Pericardium fibroblast (primary cell): ENCODE measurements around a stretch of chr6.

DNA sequence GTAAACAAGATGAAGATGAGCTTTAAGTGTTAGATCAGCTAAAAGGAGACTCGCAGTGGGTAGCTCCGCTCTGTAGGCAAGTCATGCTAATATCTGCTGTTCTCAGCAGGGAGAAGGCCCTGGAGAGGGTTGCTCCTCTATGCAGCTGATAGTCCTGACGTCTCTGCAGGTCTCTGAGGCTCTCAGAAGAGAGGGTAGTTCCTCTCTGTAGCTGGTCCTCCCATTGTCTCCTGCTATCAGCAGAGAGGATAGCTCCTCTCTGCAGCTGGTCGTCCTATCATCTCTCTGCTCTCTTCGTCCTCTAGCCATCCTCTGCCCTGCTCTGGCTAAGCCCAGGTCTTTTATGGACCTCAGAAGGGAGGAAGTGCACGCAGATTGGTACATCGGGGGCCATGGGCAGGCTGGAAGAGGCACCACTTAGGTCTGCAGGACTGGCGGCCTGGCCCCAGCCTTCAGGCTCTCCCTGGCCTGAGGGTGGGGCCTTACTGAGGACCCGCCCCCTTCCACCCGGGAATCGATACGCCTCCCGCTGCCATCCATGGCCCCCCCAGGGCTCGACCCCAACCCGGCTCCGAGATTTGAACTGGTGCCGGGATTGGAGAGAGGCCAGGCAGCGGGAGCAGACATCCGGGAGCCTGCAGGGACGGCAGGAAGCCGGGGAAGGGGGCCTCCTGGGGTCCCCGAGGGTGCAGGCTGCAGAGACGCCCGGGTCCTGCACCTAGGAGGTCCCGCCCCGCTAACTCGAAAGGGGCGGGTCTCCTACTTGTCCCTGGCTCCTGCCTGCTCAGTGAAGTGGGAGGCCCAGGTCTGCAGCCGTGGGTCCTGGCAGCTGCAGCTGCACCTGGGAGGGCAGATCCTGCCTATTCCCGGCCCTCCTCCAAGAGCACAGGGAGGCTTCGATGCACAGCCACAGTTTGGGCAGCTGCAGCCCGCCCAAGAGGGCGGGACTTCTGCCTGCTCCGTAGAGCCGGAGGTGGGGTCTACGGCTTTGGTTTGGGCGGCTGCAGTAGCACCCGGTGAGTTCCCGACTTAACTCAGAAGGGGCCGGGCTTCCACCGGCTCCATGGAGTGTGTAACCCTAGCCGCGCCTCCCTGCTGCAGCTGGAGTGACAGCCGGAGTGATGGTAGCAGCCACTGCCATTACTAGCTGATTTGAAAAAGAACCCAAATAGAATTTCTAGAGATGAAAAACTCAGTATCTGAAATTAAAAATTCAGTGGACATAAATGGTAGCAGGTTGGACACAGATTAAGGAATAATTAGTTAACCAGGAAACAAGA, 35.4 kb upstream of the TBC1D22B start:
- RAMPAGE, long total RNA = no peak

DNA sequence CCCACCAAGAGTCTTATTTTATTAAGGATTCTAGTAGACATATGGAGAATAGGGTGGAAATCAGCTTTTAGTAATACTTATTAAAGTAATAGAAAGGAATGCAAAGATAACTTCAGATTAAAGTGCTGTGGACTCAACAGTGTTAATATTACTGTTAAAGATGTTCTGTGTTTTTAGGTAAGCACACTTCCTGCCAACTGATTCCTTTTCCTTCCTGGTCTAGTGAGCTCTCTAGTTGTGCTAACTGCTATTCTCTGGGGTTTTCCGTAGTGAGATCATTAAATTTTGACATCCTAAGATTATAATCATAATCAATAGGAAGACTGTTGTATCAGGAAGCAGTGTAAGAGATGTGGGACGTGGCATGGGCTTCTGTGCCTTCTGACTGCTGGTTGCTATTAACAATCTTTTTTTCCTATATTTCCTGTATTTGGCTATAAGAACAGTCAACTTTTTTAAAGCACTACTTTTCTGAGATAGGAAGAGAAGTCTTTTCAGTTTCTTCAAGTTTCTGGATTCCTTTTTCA, 1.3 kb upstream of the TMEM217 start:
- RAMPAGE, long total RNA = no peak

DNA sequence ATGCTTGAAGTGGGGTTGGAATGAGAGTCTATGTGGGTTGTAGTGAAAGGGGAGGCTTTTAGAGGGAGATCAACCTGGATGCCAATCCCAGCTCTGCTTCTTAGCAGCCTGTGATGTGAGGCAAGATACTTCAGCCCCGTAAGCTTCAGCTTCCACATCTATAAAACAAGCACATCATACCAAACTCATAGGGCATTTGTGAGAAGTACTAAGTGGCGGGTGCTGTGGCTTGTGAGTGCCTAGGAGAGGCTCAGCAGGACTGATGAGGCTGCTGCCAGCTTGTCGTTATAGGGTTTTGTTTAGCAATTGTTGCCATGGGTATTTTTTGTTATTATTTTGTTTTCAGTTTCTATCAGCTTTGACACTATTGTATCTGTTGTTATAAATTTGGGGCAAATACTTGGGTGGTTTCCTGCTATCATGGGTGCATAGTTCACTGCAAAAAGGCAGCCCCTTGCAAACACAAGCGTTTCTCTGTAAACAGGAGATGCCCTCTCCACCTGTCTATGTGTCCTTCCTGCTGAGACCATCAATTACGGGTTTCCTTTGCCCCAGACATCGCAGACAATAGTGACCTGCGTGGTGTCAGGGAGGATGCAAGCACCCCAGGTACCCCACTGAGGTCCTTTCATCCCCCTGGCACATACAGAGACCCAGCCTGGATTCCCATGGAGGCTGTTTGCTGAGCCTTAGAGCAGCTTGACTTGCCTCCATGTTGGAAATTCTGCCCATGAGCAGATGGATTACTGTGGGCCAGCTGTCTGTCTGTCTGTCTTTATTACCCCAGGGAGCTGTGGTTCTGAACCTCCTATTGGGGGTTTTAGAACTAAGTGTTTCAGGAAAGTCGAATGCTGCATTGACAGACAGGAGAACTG, 3.1 kb upstream of the CCDC167 start:
- RAMPAGE, long total RNA = no peak

- RAMPAGE, long total RNA = no peak
Measured at GRCh38 chr6:37515801-37516141, 16.1 kb upstream of the CCDC167 start.

GRCh38 chr6:37648213-37649437, 49.1 kb downstream of the MDGA1 start:
- RAMPAGE, long total RNA = no peak

- RAMPAGE, long total RNA = no peak
Measured at GRCh38 chr6:37679853-37680531, 17.7 kb downstream of the MDGA1 start.

DNA sequence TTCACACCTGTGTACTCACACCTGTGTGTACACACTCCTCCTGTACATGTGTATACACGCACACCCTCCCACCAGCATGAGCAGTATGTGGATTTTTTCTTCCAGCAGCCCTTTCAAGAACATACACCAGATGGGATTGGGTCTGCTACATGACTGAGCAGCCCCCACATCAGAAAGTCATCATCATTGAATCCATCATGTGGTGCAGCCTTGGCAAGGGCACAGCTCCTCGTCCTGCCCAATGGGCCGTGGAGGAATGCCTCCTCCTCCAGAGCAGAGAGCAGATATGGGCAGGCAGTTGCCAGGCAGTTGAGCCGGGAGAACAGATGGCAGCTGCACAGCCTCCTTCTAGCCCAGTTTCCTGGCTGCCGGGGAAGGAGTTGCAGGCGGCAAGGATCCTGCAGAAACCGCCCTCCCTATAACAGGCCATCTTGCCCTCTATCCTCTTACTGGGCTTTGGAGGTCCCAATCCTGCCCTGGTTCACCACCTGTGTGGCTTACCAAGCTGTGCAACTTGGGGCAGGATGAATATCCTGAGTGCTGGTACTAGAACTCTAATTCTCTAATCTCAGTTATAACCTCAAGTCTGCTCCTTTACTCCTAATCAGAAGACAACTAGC, 11.9 kb upstream of the ZFAND3 start:
- RAMPAGE, long total RNA = no peak

DNA sequence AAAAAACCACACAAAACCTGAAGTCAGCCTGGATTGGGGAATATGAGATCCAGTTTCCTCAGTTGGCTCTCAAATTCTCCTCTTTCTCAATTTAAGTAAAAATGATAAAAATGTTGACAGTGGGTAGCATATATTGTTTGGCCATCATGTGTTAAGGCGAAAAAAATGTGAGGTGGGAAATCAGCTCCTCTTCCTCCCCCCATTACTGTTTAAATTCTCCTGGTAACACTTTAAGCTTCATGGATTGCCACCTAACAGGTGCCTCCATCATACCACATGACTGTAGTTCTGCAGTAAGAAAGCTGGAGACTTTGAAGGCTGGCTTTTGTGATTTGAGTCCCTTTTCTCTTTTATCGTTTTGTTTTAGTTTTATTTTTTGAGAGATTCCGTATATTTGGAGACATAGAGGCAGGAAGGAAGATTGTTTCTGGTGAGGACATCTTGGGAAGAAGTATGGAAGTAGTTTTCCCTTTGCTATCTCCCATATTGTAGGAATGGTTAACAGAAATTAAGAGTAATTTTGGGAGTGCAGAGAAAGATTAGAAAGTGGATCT, 1.2 kb downstream of the ZFAND3 start:
- RAMPAGE, long total RNA = no peak

DNA sequence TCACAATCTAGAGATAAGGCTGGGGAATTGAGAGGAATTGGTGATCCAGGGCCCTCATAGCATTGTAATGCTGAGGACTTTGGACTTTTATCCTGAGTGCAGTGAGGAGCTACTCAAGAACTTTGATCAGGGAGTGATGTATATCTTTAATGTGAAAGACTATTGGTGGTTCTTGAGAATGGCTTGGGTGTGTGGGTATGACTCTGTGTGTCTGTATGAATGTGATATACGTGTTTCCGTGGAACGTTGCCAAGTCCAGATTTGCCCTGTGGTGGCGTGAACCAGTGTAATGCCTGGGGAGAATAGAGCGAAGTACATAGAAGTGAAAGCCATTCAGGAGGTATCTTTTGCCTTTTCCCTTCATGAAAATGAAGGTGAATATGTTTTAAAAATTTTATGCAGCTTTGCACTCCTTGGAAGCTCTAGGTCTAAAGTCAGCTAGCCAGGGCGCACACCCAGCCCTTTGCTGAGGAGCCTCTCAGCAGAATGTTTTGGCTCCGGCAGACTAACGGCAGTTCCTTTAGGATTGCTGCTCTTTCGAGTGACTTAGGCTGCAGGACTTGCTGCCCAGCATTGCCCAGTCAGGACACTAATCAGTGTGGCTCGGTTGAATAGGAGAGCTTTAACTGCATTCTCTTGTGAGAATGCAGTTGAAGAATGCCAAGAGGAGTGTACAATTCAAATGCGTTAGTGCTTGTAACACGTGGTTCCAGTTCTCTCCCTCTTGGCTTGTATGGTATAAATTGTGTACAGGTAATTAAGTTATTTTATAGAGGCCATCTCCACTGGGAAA, 3.6 kb downstream of the ZFAND3 start:
- RAMPAGE, long total RNA = no peak

- RAMPAGE, long total RNA = no peak
Measured at GRCh38 chr6:37845483-37846224, 26.1 kb downstream of the ZFAND3 start.

DNA sequence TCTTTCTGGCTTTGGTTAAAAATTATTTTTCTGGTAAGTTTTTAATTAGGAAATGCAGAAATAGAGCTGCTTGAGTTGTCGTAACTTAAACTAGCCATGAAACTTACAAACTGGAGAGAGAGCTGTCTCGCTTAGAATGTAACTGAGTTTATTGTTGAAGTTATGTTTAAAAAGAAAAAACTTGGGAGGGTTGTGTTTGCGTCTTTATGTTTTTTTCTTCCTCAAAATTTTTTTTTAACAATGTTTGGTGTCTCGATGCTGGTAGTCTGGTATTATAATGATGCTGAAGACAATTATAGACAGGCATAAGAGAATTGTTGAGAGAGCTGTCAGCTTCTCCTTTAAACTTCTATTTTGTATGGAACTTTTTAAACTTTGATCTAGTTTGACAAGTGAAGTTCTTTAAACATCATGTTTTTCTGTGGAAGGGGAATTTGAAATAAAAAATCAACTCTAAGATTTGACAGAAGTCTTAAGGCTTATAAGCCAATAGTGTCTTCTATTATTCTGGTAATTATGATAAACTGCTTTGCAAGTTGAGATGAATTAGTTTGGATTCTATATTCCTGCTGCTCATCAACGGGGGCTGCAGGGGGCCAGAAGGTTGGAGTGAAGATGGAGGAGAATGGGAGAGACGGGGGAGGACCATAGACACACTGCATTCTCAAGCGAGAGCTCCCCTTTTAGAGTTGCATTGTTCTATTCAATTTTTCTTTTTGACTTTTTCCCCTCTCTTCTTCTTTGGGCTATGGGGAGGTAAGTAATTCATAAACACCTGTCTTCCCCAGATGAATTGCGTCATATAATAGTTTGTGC, 29.2 kb downstream of the ZFAND3 start:
- RAMPAGE, long total RNA = no peak

DNA sequence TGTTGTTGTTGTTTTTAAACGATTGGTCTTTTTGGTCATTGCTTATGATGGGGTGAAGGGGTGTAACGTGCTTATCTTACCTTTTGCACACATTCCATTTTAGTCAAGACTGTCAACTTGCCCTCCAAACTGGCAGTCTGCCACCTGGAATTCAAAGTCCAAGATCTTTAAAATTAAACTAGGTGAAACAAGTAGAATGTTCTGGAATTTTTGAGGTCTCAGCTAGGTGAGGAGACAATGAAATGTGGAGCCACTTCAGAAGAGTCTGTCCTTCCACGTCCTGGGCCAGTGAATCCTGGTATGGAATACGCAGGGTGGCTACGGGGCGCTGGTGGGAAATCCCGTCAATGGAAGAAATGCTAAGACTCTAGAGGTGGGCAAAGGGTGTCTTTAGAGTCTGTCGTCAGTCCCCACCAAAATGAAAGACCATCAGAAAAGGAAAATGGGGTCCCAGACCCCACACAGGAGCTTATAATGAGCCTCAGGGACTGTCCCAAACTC, 344.7 kb downstream of the ZFAND3 start:
- RAMPAGE, long total RNA = no peak

- RAMPAGE, long total RNA = no peak
Measured at GRCh38 chr6:38173942-38174429, 354.5 kb downstream of the ZFAND3 start.

- RAMPAGE, long total RNA = no peak
Measured at GRCh38 chr6:38431447-38431849, 208.3 kb downstream of the BTBD9 start.

DNA sequence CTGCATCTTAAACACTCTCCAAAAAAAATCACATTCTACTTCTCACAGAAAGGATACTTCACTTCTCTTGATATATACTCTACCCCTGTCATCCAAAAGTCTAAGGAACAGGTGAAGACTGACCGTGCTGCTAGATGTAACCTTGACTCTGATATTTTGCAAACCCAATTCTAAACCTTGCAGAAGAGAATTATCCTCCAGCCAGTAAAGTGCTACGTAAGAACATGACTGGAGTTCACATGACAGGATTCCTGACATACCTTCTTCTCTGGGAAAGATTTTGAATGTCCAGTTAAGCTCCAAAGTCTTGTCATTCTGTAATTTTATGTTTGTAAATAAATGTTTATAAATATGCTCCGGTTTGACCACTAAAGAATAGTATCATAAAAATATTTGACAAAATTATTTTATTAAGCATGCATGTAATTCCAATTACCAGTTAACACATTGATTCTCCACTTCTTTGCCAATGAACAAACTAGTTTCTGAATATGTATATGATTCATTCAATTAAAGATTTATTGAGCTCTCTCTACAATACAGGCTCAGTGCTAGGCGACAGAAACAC, 35.7 kb downstream of the BTBD9 start:
- RAMPAGE, long total RNA = no peak

DNA sequence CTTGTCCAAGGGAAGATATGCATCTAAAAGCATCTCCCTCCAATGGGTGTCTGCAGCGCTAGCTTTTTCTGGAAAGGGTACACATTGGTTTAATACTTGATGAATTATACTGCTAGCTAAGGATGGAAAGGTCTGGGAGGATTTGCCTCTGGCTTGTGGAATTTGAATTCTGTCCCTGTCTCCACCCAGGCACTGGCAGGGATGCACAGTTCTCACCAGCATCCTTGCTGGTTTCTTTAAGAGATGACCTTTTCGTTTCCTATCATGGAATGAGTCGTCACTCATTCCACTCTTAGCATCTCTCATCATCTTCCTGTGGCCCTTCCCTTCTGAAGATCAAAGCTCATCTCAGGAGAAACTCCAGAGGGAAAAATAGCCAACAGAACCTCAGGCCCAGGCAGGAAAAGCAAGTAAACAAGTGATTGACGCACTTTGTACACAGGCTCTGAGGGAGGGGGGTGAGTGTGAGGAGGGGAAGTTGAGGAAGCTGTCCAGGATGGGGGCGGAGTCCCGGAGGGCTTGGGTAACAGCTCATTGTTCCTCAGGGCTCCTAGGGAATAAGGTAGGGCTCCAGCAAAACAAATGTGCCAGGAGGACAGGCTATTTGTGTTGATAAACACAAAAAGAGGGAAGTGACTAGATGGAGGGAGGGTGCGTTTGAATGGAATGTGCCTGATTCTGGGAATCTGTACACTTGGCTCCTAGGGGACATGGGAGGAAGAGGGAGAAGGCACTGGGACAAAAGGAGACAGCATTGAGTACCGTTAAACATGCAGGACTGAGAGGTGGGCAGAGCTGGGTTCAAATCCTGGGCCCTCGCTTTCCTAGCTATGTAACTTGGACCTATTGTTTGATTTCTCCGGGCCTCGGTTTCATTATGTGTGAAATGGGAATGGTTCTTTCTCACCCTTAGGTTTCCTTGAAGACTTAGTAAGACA, 25.8 kb upstream of the SAYSD1 start:
- RAMPAGE, long total RNA = no peak

DNA sequence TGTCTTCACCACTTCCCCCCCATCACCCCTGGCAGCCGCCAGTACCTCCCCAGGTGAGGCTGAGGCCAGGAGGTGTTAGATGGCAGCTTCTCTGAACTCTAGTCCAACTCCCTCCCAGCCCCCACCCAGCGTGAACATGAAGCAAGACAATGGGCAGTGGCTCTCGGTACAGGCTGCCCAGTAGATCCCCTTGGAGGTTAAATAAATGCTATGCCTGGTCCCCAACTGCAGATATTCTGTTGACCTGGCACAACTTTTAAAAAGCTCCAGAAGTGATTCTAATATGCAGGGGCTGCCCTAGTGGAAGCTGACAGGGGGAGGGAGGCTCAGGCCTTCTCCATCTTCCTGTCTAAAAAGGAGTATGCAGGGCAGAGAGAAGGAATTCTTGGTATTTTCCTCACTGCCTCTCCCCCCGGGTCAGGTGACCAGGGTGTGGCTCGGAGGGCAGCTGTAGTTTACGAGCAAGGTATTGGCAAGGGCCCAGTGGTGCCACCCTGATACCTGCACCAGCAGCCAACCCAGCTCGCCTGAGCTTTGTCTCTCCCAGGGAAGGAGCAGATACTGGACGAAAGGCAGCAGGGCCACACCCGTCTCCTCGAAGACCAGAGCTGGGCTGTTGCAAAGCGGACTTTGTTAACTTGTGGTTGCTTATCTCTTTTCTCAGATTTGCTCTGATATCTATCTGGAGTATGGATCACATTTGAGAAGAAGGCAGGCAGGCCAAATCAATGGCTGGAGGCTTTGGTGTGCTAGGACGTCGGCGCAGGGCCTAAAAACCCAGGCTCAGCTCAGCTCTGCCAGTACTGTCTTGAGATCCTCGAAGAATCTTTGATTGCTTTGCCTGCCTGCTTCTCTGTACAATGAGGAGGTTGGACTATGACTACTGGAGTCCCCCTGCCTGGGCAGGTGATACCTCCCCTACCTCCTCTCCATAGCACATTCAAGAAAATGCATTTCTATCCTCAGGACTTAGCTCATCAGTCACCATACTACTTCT, 25.5 kb downstream of the KCNK5 start:
- RAMPAGE, long total RNA = no peak

DNA sequence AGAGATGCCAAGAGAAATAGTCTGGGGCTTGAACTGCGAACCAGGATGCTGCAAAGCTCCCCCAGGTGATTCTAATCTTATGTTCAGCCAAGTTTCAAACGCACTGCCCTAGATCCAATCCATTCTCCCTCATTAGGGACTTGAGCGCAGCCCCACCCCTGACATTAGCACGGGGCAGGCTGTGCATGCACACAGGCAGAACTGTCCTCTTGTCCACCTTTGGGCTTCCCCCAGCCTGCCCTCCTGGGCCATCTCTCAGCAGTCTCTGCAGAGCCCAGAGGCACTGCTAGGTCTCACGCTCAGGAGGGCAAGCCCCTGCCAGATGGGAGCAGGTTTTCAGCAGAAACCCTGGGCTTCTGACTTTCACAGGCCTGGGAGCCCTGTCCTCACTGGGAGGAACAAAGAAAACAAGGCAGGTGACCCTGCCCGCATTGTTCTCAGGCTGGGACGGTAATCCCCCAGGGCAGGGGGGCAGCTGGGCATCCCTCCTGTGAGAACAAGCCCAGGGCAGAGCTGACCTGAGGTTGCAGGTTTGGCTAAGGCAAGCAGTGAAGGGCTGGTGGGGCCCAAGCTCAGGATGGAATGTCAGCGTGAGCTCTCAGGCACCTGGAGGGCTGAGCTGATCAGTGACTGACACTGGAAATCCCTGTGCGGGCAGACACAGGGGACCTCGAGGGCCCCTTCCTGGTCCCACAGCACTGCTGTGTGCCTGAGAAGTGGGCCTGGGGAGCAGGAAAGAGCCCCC, 24.5 kb downstream of the KCNK5 start:
- RAMPAGE, long total RNA = no peak

- RAMPAGE, long total RNA = no peak
Measured at GRCh38 chr6:39222788-39223546, 6.3 kb downstream of the KCNK5 start.

DNA sequence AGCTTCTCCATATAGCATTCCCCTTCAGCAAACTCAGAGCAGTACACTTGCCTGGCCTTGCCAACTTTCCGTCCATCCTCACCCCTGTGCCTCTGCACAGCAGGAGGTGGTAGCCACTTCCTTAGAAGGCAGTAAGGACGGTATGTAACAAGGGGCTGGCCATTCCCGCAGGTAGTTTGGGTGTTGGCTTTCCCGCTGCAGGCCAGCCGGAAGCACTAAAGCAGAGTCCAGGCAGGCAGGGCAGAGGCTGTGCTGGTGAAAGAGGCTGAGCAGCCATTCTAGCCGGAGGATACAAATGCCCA, 22.5 kb upstream of the KCNK16 start:
- RAMPAGE, long total RNA = no peak